Mesenteric fat pad (tissue), 1 donor: ENCODE results near the gene TIMM13.

- PRO-cap = no peak
Observed at GRCh38 chr19:2166440-2167070, 2.8 kb downstream of the DOT1L start.

- PRO-cap = no peak
Observed at GRCh38 chr19:2176242-2177004, 12.7 kb downstream of the DOT1L start.

DNA sequence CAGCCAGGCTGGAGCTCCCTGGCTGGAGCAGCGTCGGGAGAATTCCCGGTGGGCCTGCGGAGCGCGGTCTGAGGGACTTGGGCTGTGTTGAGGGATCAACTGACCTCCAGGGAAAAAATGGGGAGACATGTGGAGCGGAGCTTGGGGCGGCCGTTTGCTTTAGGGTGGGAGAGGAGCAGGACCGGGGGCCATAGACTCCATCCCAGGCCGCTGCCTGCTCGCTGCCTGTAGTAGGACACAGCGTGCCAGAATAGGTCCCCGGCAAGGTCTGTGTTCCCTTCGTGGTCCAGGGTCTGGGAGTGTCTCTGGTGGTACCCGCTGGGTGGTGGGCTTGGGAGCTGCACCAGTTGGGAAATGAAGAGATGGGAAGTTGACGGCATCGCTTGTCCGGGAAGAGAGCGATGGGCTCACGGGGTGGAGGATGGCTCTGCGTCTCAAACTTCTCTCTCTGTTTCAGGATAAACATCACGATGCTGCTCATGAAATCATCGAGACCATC, 16.6 kb downstream of the DOT1L start:
- PRO-cap = no peak

DNA sequence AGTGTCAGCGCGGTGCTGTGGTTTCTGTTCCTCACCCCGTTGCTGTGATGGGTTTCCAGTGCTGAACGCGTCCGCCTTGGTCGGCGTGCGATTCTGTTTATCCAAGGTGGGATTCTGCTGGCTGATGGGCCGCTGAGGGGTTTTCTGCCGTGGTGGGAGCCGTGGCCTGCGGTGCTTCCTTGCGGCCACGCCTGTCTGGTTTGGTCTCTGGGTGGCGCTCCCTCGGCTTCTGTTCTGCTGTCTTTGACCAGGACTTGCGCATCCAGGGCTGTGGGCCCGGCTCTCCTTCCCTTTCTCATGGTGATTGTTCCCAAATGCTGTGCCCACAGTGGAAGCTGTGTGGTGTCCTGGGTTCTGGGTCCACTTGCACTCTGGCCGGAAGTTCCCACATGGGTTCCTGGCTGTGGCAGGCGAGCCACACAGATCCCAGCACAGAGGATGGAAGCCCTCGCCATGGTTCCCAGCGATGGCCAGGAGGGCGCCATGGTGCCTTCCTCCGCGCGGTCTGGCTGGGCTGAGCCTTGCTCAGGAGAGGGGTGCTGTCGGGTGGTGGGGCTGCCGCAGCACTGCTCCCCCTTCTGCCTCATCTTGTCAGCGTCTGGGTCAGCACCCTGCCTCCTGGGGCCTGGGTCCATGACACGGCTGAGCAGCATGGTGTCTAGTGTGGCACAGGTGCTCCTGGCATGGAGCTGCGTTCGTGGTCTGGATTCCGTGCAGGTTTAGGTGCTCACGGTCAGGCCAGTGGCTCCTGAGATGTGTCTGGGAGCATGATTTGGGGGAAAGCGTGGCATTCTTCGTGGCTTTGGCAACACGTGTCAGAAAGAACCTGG, 33.4 kb downstream of the DOT1L start:
- PRO-cap = no peak

DNA sequence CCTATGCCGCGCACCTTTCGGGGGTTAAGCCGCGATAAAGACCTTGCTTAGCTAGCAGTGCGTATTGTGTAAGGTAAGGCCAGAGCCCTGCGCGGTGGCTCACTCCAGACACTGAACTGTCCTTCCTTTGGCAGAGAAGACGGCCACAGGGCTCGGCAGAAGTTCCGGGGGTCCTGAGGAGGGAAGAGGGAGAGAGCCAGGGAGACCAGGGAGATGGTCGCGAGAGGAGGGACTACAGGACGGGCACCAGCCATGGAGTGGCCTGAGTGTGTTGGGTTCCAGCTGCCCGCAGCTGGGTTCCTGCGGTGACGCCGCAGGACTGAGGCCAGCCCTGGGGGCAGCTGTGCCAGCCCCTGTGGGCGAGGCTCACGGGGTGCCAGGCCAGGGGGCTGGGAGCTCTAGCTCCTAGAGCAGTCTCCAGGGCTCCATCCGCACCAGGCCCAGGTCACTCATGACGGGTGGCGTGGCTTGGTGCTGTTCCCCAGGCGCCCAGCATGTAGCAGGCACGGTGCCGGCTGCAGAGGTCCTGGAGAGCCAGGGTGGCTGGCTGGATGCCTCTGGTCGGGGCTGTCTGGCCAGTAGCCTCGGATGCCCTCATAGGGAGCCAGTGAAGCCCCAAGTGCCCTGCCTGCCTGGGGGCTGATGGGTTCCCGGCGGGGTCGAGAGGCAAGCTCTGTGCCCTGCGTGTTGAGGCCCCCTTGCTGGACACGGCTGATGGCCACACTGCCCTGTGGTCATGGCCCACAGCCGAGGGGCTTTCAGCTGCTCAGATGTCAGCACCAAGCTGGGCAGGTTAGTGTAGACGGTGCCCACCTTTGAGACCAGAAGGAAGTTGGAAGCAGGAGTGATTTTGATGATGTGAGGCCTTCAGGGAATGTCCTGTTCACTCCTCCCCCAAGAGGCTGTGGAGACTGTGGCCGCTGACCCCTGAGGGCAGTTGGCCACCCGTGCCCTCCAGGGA, 7.5 kb downstream of the PLEKHJ1 start:
- PRO-cap = no peak

DNA sequence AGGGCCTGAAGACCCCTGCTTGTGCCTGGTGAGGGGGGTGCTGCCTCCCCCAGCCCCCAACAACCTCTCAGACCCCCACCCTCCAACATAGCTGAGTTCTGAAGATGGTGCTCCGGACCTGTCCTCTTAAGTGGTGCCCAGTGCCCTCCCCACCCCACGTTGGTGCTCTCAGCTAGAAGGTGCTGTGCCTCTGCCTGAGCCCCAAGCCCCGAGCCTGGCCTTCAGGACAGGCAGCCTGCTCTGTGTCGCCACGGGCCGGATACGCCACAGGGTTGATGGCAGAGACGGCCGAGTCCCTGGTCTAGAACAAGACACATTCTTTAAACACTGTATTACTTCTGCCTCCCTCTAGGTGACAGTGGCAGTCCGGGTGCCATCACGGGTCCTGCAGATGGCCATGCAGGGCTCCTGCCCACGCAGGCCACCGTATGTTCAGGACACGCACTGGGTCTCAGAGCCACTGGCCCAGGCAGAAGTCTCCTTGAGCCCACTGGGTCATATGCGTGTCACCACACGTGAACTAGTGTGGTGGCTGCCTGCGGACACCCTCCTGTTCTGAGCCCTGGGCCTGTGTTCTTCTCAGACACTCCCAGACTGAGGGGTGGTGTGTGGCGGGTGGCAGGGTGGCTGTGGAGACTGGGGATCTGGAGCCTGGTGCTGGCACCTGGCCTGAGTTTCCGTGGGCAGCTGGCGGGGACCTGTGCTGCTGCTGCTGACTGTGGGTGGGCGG, 4.5 kb downstream of the PLEKHJ1 start:
- PRO-cap = no peak

- PRO-cap = no peak
Observed at GRCh38 chr19:2239805-2240526, 3.3 kb downstream of the SF3A2 start.

- PRO-cap = no peak
Observed at GRCh38 chr19:2242097-2242814, 5.6 kb downstream of the SF3A2 start.

- PRO-cap = no peak
Observed at GRCh38 chr19:2253073-2253532, 3.1 kb downstream of the JSRP1 start.

DNA sequence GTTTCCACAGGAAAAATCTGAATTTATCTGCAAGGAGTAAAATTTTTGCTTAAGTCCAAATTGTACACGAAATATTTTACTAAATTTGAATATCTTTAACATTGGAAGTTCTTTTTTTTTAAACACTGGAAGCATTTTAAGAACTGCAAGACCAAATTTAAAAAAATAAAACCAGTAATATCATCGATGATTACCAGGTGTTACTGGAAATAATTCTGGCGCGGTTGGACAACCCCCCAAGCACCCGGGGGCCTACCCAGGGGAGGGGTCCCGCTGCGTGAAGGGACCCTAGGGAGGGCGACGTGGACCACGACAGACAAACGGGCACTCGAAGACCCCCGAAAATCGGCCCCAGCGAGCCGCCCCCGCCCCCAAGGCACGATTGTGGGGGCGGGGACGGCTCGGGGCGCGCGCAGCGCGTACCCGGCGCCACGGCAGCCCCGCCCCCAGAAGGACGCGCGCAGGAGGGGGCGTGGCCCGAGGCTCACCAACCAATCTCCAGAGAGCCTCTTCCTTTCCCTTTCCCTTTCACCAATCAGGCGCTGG, 12.7 kb upstream of the JSRP1 start:
- PRO-cap = bidirectional peak, plus-strand start outside the sequence, minus-strand start at position 381 of the sequence

GRCh38 chr19:2306372-2307126, 1.4 kb downstream of the LINGO3 start:
- PRO-cap = no peak

GRCh38 chr19:2327198-2328235, 869 bp downstream of the LSM7 start:
- PRO-cap = no peak

- PRO-cap = no peak
Observed at GRCh38 chr19:2329454-2330102, 1.1 kb downstream of the SPPL2B start.

DNA sequence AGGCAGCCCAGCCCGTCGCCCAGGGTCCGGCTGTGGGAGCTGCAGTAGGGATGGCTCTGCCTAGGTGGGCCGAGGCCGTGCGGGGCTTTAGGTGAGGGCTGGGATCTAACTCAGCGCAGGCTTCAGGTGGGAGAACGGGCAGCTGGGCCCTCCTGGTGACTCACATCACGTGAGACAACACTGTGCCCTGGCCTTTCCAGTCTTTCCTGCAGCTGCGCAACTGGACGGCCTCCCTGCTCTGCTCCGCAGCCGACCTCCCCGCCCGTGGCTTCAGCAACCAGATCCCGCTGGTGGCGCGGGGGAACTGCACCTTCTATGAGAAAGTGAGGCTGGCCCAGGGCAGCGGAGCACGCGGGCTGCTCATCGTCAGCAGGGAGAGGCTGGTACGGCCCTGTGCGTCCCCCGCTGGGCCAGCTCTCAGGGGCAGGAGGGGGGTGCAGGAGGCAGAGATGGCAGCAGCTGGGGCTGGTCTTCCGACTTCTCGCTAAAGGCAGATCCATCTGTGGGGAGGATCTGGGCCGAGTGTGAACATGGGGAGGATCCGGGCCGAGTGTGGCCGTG, 8.8 kb downstream of the SPPL2B start:
- PRO-cap = no peak

DNA sequence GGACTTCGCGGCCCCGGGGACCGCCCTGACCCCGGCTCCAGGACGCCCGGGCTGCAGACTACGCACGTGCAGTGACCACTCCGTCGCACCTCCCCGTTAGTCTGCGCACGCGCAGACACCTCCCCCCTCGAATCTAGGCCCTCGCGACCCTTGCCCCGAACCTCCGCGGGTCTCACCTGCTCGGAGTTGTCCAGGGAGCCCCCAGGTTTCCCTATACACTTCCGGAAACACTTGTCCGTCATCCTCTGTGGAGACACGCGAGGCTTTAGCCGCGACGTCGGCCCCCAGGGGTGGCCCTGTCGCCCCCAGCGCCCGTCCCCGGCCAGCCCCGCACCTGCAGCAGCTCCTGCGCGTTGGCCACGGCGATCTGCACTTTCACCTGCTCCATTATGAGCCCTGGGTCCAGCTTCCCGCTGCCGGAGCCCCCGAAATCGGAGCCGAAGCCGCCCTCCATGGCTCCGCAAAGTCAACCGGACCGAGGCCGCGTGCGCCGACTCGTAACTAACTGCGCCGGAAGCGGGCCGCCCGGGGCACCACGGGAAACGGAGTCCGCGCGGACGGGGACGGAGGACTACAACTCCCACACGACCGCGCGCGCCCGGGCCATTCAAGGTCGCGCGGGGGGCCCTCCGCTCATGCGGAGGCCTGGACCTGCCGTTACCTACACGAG, at the start of gene TIMM13:
Gene TIMM13 (minus strand): TSS at position 507 of the 670 bp plus-strand sequence.
- PRO-cap = unidirectional peak, minus-strand start at position 503 of the sequence

DNA sequence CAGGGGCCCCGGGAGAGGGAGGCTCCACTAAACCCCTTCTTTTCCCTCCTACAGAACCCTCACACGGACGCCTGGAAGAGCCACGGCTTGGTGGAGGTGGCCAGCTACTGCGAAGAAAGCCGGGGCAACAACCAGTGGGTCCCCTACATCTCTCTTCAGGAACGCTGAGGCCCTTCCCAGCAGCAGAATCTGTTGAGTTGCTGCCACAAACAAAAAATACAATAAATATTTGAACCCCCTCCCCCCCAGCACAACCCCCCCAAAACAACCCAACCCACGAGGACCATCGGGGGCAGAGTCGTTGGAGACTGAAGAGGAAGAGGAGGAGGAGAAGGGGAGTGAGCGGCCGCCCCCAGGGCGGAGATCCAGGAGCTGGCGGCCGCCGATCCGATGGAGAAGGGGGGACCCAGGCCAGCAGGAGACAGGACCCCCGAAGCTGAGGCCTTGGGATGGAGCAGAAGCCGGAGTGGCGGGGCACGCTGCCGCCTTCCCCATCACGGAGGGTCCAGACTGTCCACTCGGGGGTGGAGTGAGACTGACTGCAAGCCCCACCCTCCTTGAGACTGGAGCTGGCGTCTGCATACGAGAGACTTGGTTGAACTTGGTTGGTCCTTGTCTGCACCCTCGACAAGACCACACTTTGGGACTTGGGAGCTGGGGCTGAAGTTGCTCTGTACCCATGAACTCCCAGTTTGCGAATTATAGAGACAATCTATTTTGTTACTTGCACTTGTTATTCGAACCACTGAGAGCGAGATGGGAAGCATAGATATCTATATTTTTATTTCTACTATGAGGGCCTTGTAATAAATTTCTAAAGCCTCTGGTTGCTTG, 1.7 kb downstream of the GADD45B start:
- PRO-cap = no peak

DNA sequence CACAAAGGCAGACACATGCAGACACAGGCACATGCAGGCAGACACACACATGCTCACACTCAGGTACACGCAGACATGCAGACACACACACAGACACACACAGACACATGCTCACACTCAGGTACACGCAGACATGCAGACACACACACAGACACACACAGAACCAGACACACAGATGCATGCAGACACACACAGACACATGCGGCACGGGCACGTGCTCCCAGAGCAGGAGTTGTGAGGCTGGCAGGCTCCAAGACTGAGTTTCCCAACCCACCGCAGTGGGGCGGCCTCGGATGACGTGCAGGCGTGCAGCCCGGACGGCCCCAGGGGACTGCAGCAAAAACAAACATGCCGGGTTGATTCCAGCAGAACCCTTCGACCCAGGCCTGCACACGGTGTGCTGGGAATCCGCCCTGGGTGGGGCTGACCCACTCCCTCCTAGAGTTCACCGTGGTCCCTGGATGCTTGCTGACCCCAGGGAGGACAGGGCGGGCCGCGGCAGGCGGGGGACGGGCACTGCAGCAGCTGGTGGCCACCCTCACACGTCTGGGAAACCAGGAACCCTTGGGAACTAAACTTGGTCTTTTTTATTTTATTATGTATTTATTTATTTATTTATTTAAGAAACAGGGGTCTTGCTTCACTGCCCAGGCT, 100.1 kb downstream of the GADD45B start:
- PRO-cap = unidirectional peak, plus-strand start at position 368 of the sequence

- PRO-cap = no peak
Observed at GRCh38 chr19:2636048-2636785, 66.3 kb downstream of the GNG7 start.

- PRO-cap = no peak
Observed at GRCh38 chr19:2774017-2774711, 8.9 kb downstream of the SGTA start.

DNA sequence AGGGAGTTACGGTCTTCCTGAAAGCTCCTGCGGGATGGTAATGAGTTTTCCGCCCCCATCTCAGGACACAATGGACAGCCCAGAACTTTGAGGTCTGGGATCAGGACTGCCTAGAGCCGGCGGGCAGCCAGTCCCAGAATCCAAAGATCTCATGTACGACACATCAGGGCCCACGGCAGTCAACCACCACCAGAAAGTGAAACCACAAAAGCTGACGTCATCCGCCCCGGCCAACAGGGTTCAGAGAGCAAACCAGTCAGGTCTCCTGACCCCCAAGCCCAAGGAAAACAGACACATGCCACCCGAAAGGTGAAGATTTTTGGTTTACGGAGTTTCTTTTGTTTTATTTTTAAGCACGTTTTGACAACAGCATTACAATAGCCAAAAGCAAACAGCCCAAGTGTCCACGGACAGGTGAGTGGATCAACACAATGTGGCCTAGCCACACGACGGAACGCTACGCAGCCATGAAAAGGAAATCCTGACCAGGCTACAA, 7.1 kb downstream of the SGTA start:
- PRO-cap = no peak